Progenitor cell of endocrine pancreas (in vitro differentiated cells): ENCODE data around the genes PRADC1 and CCT7.

GRCh38 chr2:72298721-72299491 lies 151.2 kb upstream of the CYP26B1 start:
- PRO-cap: no peak

GRCh38 chr2:72753163-72753986 lies 72.5 kb downstream of the EXOC6B start:
- PRO-cap: no peak

- PRO-cap: no peak
Observed at GRCh38 chr2:72887483-72888184, 426 bp downstream of the SPR start.

- PRO-cap: bidirectional peak, plus-strand start at chr2:73233503, minus-strand start at chr2:73233231
Observed at GRCh38 chr2:73232607-73233329, at the start of gene PRADC1. PRADC1 (minus strand) TSS chr2:73233239.

- PRO-cap: bidirectional peak, plus-strand start at chr2:73234290, minus-strand start at chr2:73234156; bidirectional peak, plus-strand start at chr2:73234688, minus-strand start at chr2:73234541
Observed at GRCh38 chr2:73234095-73235316, at the start of gene CCT7. CCT7 (plus strand) TSS chr2:73234308.

DNA sequence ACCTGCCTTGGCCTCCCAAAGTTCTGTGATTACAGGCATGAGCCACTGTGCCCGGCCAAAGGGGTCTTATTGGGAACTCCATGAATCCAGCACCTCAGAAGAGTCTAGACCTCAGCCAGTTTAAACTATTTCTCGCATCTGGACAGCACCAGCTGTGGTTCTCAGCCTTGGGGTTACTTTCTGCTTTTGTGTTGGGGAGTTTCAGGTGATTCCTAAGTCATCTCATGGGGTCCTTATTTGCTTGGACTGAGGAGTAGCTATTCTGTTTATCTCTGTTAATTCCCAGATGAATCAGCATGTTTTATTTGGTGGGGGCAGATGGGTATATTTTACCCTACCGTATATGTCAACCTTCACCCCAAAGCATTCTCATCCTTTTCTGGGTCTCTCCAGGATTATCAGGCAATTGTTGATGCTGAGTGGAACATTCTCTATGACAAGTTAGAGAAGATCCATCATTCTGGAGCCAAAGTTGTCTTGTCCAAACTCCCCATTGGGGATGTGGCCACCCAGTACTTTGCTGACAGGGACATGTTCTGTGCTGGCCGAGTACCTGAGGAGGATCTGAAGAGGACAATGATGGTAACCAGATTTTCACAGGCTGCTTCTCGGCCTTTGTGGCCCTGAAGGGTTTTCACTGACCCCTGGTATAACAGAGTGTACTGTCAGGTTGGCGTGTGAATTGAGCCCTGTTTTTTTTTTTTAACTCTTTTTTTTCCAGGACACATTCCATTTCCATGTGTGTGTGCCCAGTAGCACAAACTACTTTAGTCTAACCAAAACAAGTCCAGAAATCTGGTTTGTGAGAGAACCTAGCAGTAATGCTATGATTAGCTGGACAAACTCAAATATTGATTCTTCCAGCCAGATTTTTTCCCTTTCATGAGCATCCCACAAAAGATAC lies 14.7 kb downstream of the CCT7 start:
- PRO-cap: no peak

GRCh38 chr2:73250982-73251683 lies 17.0 kb downstream of the CCT7 start:
- PRO-cap: no peak

DNA sequence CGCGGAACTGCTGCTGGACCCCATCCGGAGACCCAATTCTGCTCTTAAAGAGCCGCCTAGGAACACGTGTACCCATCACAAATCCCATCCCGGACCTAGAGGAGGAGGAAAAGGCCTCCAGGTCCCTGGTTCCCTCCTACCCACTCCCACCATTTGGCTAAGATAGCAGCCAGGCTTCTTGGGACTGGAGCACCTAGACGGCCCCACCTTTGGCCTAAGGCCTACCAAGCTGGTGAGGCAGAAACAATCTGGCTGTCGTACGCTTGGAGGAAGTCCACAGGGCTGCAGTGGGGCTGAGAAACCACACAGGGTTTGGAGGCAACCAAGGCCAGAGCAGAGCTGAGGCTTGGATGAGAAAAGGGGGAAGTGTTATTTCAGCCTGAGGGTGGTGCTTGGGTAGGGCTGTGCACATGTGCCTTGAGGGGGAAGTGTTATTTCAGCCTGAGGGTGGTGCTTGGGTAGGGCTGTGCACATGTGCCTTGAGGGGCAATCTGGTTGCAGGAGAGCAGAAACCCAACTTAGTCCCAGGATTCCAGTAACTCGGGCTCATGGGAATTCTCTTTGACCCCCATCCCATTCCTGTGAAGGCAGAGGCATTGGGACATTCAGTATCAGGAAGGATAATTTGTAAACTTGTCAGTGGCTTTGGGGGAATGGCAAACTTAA lies 850 bp upstream of the FBXO41 start:
- PRO-cap: no peak

- PRO-cap: no peak
Observed at GRCh38 chr2:73418427-73418626, 32.7 kb downstream of the ALMS1 start.

DNA sequence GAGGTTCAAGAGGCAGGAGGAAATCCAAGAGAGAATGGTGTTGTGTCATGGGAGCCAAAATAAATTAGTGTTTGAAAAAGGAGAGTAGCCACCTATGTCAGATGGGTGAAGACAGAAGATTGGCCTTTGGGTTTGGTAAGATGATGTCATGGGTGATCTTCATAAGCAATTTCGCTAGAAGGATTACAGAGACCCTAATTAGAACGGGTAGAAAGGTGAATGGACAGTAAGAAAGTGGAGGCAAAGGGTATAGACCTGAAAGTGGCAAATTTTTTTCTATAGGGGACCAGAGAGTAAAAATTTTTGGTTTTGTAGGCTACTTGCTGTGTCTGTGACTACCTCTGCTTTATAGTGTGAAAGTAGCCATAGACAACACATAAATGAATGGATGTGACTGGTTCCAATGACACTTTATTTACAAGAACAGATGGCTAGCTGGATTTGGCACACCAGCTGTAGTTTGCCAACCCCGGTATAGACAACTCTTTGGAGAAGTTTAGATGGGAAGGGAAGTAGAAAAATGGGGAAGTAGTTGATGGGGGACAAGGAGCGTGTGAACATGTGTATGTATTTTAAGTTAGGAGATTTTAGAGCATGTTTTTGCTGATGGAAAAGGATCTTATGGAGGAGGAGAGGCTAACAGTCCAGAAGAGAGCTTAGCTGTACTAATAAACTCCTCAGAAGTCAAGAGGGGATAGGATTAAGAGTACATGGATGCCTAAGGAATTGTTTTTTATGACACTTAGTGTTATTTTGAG lies 9.3 kb downstream of the STAMBP start:
- PRO-cap: no peak

DNA sequence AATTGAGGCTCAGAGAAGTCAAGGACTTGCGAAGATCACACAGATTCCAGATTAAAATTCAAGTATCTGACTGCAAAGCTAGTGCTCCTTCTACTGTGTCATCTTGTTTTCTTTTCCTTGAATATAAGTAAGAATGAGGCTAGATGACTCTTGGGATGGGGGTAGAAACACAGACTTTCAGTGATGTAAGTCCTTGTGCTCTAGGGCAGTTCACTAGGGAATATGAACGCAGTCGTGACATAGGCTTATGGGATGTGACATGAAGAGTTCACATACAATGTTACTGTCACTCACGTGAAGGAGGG lies 6.9 kb upstream of the DGUOK start:
- PRO-cap: no peak

- PRO-cap: no peak
Observed at GRCh38 chr2:73920517-73920716, 6.3 kb upstream of the DGUOK start.

GRCh38 chr2:73985435-73985732 lies 674 bp downstream of the TET3 start:
- PRO-cap: bidirectional peak, plus-strand start at chr2:73985489, minus-strand start at chr2:73985394

- PRO-cap: no peak
Observed at GRCh38 chr2:73987326-73987999, 2.8 kb downstream of the TET3 start.

DNA sequence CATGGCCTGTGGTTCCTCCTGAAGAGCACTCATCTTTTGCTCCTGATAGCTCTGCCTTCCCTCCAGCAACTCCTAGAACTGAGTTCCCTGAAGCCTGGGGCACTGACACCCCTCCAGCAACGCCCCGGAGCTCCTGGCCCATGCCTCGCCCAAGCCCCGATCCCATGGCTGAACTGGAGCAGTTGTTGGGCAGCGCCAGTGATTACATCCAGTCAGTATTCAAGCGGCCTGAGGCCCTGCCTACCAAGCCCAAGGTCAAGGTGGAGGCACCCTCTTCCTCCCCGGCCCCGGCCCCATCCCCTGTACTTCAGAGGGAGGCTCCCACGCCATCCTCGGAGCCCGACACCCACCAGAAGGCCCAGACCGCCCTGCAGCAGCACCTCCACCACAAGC lies 62.4 kb downstream of the TET3 start:
- PRO-cap: no peak

DNA sequence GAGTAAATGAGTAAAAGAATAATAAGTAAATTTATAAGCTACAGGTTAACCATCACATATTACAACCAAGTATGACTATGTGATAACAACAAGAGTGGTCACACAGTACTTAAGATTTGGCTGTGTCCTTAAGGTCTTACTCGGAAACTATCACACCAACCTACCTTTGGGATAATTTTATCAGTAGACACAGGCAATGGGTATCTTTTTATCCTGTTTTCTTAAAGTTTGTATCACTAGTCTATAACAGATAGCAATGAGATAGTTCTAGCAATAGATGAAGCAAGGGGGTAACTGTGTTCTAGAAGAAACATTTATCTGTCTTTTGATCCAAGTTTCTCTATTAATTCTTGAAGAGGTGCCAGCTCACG lies 8.5 kb upstream of the BOLA3 start:
- PRO-cap: no peak

DNA sequence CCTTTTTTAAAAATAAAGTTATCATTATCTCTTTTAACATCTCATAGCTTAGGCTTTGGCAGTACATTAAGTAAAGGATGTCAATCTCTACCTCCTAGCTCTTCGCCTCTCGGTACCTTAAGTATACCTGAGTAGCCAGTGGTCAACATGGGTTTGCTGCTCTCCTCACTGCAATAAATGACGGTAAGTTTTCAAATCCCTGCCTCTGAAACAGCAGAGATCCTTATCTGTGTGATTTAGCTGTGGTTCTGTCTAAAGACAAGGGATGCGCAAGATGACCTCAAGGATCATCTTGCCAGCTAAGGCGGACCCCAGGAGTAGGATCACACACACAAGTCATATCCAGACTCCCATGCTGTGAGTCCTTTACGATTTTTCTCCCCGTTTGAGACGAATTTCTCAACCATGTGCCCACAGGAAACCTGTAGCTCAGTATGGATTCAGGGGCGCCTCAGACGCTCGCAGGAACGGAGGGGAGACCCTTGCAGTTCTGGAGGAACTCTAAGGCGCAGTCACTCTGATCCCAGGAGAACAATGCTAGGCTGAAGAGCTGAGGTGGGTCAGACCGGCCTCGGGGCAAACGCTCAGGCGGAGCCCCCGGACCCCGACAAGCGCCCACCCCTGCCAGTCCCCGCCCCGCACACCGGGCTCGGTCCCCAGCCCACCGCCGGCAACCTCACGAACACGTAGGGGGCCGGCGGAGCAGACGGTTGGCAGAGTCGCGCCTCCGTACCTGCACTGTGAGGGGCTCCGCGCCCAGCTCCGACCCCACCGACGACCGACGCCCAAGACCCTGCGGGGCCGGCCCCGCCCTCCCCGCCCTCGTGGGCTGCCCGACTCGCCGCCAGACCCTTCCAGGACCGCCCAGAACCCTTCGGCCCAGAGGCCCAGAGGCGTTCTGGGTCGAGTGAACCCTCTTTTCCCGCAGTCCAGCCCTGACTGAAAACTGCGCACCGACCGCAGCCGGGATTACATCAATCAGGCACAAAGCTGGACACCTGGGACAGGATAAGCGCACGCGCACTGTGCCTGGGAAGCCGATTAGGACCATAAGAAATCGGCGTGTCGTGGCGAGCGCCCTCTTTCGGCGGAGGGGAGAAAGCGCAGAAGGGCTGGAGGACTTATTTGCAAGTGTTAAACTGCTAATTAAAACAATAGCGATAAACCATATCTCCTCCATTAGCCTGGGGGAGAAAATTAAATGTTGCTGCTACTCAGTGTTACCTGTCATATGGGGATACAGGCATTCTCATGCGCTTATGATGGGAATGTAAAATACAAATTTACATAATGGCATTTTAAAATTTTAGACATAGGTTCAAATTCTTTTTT lies 11.4 kb upstream of the DCTN1 start:
- PRO-cap: bidirectional peak, plus-strand start at position 687 of the sequence, minus-strand start at position 536 of the sequence; bidirectional peak, plus-strand start at position 738 of the sequence, minus-strand start at position 787 of the sequence; unidirectional peak, minus-strand start at position 941 of the sequence

DNA sequence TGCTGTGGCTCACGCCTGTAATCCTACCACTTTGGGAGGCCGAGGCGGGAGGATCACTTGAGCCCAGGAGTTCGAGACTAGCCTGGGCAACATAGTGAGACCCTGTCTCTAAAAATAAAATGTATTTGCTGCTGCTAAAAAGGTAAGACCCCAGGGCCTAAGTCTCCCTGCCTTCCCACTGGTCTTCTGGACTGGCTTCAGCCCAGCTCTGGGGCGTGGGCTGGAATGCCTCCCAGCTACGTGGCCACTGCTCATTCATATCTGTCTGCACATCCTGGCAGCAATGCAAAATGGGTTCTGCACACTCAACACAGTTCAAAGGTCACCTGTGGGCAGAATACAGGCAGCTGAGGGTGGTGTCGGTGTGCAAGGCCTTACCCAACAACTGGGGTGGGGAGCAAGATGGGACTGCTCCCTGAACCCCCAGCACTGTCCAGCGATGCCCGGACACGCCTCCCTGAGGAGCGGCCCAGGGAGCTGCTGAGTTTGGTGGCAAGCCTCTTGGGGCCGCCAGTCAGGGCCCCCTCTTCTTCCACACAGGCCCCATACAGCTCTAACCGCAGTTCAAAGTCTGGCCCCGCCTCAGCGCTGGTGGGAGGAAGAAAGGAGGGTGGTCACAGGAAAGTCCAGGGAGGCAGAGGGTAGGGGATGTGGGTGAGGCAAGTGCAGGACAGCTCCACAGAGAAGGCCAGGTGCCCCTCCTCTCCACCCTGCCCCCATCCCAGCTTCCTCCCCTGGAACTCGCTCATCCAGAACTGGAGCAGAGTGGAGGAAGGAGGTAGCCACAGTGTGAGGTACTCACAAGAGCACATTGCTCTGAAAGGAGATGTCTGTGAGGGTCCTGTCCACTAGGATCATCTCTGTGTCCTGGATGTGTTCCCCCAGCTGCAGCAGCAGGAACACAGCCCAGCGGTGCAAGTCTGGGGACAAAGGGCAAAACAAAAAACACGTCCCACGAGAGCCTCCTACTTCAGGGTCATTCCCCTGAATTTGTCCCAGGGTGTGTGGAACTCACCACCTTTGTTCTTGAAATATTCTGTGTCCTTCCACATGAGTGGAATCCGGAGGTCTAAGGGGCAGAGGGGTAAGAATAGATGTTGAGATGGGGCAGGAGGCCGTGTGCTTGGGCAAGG lies 8.3 kb downstream of the WDR54 start:
- PRO-cap: no peak

- PRO-cap: bidirectional peak, plus-strand start at chr2:74440364, minus-strand start at chr2:74440352; bidirectional peak, plus-strand start at chr2:74440656, minus-strand start at chr2:74440431; bidirectional peak, plus-strand start at chr2:74441071, minus-strand start at chr2:74440957
Observed at GRCh38 chr2:74440249-74441350, 1.1 kb downstream of the RTKN start.

GRCh38 chr2:74483151-74483650 lies 320 bp downstream of the TTC31 start:
- PRO-cap: unidirectional peak, minus-strand start at chr2:74483228